GM06990 (cell line): ENCODE results near the gene GPR155.

- RRBS: no CpG with 5 or more reads among the region's 3 CpGs
Measured at GRCh38 chr2:173001850-173002515, 73.7 kb upstream of the MAP3K20 start.

GRCh38 chr2:173220964-173221638, 133.6 kb upstream of the CDCA7 start:
- RRBS: no CpG with 5 or more reads among the region's 3 CpGs

GRCh38 chr2:173363183-173363586, 8.5 kb downstream of the CDCA7 start:
- RRBS: no CpG with 5 or more reads among the region's 9 CpGs

GRCh38 chr2:173379211-173379678, 24.6 kb downstream of the CDCA7 start:
- RRBS: no CpG with 5 or more reads among the region's 6 CpGs

- RRBS: no CpG with 5 or more reads among the region's 13 CpGs
Measured at GRCh38 chr2:173449139-173449388, 94.4 kb downstream of the CDCA7 start.

DNA sequence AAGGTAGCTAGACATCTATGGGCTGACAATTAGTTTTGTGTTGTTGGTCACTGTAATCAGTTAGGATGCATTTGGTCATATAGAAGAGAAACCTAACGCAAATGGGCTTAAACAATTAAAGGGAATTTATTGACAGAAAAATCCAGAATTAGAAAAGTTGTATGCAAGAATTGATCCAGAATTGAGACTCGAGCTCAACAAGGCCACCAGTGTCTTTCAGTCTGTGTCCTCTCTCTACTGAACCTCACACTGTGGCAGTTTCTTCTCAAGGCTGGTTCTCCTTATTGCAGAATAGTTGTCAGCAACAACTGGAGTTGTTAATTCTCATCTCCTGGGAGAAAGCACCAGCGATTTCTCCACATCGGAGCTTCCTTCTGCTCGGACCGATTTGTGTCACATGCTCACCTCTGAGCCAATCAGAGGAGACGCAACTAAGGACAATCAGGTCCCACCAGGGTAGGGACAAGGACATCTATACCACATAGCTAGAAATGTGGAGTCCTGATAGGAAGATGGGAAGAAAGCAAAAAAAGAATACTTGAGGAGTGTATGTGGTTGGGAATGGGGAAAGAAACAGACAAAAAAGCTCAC, 169.5 kb downstream of the CDCA7 start:
- RRBS: no CpG with 5 or more reads among the region's 7 CpGs

DNA sequence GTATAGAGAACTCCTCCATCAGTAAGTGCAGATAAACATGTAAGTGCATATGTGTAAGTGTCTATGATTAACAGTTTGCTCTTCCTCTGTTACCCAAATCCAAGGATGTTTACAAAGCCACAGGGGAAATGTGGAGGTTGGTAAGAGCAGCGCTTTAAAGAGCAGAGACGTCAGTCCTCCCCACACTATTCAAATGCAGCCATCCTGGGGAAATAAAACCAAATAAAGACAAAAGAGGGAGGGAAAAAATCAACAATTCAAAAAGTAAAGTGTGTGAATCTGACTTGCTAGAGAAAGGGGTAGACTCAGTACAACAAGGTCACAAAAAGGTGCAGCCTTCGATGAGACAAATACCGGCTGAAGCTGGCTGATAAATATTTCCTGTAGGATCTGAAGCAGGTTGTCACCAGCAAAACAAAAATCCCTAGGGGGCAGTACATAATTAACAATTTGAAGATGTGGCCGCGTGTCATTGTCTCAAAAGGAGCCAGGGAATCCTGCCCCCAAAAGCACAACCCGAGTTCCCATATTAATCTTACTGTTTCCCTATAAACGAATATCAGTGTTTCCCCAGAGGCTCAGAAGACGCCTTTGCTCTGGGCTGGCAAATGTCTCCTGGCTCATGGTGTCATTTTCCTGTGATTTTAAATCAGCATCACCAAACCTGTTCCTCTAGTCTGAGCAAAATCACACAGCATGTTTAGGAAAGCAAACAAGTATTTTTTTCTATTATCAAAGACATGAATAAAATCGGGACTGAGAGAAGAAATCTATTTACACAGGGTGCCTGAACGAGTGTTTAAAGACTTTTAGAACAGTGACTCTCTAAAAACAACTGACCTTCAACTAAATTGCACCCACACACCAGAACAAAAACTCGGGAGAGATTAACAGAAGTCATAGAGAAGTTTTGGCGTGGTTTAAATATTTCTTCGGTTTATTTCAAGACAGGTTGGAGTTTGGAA, 216.7 kb downstream of the CDCA7 start:
- RRBS: no CpG with 5 or more reads among the region's 14 CpGs

GRCh38 chr2:173652831-173653080, 298.1 kb downstream of the CDCA7 start:
- RRBS: no CpG with 5 or more reads among the region's 4 CpGs

DNA sequence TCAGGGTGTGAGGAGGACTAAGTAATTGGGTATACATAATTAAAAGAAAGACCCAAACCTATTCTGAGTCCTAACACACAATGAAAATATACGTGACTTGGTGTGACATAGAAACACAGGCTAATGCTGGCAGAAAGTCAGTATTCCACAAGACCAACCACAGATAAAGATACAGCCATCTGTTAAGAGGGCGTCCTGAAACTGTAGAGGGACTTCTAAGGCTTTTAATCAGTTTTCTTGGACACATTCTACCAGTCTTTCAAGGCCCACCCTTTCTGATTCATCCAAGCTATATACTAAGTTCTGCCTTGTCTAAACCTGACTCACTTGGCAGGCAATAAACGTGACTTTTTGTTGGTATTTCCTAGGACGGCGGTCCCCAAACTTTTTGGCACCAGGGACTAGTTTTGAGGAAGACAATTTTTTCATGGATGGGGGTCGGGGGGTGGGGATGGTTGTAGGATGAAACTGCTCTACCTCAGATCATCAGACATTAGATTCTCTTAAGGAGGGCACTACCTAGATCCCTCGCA, 61.5 kb downstream of the SP3 start:
- RRBS: no CpG with 5 or more reads among the region's 7 CpGs

DNA sequence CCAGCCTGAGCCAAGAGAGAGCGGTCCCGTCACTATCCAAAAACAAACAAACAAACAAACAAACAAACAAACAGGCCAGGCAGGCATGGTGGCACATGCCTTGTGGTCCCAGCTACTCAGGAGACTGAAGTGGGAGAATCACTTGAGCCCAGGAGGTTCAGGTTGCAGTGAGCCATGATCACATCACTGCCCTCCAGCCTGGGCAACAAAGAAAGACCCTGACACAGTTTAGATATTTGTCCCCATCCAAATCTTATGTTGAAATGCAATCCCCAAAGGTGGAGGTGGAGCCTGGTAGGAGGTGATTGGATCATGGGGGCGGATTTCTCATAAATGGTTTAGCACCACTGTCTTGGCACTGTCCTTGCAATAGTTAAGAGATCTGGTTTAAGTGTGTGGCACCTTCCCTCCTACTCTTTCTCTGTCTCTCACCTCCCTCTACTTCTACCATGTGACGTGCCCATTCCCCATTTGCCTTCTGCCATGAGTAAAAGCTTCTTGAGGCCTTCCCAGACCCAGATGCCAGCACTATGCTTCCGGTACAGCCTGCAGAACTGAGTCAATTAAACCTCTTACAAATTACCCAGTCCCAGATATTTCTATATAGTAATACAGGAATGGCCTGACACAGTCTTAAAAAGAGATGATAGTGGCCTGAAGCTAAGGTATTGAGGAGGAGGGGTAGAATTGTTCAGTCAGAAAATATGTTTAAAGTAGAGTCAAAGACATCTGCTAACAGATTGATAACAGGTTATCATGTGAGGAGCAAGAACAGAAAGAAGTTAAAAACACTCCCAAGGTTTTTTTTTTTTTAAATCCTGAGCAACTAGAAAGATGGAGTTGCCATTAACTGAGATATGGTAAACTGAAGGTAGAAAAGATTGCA, 43.4 kb downstream of the SP3 start:
- RRBS: no CpG with 5 or more reads among the region's 5 CpGs

DNA sequence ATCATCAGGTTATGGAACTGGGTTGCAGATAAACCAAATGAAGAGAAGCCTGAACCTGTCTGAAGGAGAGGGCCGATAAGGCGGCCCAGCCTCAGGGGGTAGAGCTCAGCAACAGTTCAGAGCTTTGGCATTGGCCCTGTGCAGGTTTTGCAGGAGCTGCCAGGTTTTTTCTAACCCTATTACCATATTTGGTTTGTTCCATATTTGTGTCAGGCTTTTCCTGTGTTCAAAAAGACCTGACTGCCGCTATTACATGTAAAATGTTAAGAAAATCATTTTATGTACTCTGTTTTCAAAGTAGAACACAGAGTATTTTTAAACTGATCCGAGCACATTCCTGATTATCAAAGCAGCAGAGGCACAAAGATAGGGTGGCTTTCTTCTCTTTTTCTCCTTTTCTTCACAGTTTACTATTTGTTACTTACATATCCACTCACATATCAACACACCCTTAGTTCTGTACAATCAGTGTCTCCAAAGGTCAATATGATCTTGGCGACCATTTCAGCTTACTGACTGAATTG, 20.1 kb upstream of the SP3 start:
- RRBS: no CpG with 5 or more reads among the region's 5 CpGs

DNA sequence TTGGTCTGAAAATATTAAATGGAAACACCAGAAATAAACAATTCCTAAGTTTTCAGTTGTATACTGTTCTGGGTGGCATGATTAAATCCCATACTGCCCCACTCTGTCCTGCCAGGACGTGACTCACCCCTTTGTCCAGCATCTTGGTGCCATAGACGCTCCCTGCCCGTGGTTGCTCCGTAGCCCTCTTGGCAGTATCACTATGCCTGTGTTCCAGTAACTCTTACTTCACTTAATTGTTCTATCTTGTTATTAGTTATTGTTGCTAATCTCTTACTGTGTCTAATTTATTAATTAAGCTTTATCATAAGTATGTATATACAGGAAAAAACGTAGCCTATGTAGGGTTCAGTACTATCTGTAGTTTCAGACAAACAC, 71.3 kb upstream of the SP3 start:
- RRBS: no CpG with 5 or more reads among the region's 5 CpGs

DNA sequence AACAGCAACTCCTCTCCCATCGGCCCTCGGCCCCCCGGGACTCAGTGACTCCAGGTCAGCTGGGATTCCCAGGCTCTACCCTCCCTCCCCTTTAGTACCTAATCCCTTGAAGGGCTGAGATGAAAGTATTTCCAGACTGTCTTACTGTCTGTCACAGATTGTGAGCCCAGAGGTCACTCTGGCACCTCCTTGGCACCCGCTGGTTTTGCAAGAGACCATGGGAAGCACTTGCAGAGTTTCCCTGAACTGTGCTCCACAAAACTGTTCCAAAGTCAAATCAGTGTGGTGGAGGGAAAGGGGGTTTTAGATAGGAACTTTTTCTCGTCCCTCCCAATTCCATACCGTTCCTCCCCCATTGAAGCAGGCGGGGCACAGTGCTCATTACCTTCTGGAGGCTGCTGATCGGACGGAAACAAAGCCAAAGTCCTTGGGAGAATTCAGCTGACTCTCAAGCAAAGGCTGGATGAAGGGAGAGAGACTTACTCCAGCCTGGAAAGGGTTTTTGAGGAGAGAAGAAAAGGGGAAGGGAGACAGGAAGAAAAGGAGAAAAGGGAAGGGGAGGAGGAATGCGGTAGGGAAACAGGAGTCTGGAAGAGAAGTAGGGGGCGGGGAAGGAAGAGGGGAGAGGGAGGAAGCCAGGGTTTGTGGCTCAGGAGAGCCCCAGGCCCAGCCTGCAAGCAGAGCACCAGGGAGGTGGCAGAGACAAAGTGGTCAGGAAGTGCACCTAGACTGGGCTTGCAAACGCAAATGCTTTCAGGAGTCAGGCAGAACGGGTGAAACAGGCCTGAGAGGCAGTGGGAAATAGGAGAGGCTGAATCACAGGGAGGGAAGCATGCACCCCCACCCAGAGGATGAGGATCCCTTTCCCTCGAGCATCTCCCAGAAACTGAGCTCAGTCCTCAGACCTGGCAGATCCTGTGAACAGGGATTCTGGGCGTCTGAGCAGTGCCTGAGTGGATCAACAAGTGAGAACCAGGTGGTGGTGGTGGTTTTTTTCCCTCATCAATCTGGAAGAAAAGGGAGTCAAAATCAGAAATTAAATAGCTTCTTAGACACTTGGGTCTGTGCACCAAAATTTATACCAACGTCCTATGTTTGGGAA, 88.5 kb upstream of the SP3 start:
- RRBS: no CpG with 5 or more reads among the region's 16 CpGs

DNA sequence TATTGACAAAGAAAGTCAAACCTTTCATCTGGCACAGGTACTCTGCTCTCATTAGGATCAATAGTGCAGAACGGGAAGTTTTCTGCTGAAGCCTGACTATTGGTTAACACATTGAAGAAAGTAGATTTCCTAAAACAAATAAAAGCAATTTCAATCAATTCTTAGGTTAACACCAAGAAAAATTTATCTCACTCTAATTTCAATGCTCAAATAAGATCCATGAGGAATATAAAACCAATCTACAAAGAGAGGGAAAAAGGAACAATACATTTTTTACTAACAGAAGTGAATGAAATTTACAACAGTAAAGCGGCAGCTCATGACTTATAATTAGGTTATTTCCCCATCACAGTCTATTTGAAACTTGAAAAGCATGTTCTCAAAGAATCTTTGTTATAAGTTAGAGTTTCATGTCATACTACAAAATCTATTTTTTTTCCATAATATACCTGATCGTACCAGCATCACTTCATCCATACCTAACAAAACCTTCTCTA, 19.0 kb downstream of the OLA1 start:
- RRBS: no CpG with 5 or more reads among the region's 3 CpGs

- RRBS: 6% methylated on average over 12 of the region's 86 CpGs
Measured at GRCh38 chr2:174325756-174327189, 8.5 kb upstream of the SP9 start.

- RRBS: 7% methylated on average over 13 of the region's 76 CpGs
Measured at GRCh38 chr2:174486503-174487538, at the start of gene GPR155. Gene GPR155, minus strand, starts transcription at chr2:174487029.

DNA sequence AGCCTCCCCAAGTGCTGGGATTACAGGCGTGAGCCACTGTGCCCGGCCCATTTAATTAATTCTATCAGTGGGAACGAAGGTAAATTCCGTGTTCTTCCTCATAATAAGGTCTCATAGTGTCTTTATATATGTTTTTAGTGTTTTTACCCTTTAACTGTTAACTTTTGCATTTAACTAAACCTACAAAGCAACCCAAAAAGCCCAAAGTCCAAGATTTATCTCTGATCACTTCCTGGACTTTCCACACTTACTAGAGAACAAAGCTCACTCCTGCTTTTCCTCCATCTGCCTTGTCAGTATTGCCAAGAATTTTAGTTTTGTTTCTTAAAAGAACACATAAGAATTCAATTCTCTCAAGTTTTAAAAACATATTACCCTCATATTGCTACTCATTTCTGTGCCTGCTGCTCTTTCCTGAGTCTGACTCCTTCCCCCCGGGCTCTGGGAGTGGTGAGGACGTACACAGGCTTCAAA, 24.8 kb upstream of the GPR155 start:
- RRBS: no CpG with 5 or more reads among the region's 6 CpGs

GRCh38 chr2:174595887-174596243, 1.7 kb downstream of the WIPF1 start:
- RRBS: no CpG with 5 or more reads among the region's 2 CpGs

DNA sequence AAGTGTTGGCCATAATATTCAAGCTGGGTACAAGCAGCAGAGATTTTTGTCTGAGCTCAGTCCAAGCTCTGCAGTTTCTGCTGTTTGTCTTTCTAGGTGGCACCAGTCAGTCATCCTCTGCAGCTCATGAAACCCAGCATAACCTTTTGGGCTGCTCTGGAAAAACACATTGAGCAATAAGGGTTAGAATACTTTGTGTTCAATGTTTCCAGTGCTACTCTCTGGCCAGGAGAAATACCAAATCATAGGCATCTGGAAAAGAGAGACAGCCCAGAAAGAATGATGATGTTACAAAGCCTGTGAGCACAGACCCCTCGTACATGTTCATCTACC, 19.5 kb upstream of the WIPF1 start:
- RRBS: no CpG with 5 or more reads among the region's 1 CpG